NCI-H460 (cell line): Measurements from ENCODE around the gene TMEM200A.

GRCh38 chr6:127155087-127155458 lies 36.6 kb downstream of the RSPO3 start:
RAMPAGE:
- cytosol, long total RNA, result no peak
- long total RNA, result no peak
- nucleus, long total RNA, result no peak

DNA sequence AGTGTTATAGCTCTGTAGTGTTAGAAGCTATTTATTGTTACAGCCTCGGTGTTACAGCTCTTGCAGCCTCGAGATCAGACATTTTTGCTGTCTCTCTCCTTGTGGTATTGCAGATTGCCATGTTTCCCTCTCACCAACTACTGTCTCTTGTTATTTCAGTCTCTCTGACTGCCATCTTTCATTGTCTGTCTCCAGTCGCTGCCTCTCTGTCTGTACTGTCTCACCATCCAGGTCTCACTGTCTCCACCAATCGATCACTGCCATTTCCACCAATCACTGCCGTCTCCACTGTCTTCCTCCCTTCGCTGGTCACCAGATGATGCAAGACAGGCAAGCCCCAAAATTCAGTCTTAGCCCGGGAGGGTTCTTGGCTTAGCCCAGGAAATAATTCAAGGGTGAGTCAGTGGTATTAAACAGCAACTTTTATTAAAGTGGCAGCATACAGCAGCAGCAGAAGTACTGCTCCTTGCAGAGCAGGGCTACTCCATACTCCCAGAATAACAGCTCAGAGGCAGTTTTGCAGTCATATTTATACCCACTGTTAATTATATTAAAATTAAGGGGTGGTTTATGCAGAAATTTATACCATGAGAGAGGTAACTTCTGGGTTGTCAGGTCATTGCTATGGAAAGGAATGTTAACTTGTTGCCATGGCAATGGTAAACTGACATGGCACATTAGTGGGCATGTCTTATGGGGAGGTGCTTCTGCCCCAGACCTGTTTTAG lies 22.9 kb upstream of the ECHDC1 start:
RAMPAGE:
- cytosol, long total RNA, result no peak
- long total RNA, result no peak
- nucleus, long total RNA, result no peak

DNA sequence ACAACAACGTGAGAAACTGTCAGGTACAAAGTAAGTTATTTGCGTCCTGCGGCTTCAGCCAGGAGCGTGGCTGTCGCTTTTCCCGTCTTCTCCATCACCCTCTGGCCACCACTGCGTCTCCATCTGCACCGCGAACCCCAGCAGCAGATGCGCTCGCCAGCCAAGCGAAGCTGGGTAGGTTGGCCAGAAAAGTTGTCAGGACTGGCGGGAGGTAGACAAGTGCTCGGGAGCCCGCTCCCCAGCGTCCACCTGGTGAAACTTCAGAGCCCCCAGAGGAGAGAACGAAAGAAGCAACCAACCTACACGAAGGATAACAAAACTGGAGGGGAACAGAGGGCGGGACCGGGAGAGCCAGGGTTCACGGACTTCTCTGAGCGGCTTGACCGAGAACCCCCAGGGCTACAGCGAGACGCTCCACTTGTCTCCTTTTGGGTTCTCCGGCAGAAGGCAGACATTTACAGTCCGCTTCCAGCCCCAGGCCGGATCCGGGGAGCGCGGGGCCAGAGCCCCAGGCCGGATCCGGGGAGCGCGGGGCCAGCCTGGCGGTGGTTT lies 1.4 kb downstream of the PTPRK start:
RAMPAGE:
- cytosol, long total RNA, result no peak
- long total RNA, result no peak
- nucleus, long total RNA, result no peak

GRCh38 chr6:128655881-128656322 lies 135.5 kb upstream of the PTPRK start:
RAMPAGE:
- cytosol, long total RNA, result no peak
- long total RNA, result no peak
- nucleus, long total RNA, result no peak

GRCh38 chr6:128886528-128886958 lies 3.6 kb downstream of the LAMA2 start:
RAMPAGE:
- cytosol, long total RNA, result no peak
- long total RNA, result no peak
- nucleus, long total RNA, result no peak

DNA sequence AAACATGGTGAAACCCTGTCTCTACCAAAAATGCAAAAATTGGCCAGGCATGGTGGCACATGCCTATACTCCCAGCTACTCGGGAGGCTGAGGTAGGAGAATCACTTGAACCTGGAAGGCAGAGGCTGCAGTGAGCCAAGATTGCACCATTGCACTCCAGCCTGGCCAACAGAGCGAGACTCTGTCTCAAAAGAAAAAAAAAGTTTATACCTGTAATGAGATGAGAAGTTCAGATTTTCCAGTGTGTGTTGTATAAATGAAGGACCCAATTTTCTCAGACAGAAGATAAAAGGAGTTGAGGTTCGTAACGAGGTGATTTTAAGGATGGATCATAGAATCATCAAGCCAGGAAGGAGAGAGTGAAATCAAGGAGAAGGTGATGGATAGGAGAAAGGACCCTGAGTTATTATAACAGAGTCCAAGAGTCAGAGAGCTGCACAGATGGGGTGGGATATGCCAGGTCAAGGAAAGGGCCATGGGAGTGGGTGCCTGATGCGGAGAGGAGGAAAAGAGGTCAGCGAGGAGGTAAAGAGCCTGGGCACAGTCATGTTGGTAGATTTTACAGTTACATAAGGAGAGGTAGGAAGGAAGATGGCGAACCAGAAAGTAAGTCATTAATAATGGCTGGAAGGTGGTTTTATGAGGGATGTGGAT lies 114.8 kb downstream of the LAMA2 start:
RAMPAGE:
- cytosol, long total RNA, result no peak
- long total RNA, result no peak
- nucleus, long total RNA, result no peak

RAMPAGE:
- cytosol, long total RNA, result no peak
- long total RNA, result no peak
- nucleus, long total RNA, result no peak
Measured at GRCh38 chr6:129065433-129065632, 182.4 kb downstream of the LAMA2 start.

RAMPAGE:
- cytosol, long total RNA, result no peak
- long total RNA, result no peak
- nucleus, long total RNA, result no peak
Measured at GRCh38 chr6:129377675-129378307, 332.2 kb downstream of the ARHGAP18 start.

DNA sequence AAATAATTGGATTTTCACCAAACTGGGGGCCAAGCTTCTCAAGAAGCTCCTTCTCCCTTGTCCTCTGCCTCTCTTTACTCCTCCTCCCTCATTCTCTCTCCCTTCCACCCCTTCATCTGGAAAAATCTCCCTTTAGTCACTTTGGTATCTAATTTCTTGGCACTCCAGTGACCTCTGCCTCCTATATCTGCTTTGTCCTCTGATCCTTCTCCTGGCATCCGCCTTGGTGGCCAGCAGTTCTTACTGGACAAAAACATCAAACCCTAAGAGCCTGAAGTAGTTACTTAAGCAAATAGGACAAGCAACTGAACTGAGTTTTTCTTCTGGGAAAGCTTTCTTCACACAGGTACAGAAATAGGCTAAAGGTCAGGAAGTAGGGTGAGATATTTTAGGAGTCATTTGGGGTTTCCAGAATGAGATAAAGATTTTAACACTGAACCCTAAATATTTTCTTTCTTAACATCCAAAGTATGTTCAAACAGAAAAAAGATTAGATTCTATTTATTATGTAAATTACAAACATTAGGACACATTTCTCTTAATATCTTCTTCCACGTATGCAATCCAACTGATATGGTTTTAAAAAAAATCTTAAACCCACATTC lies 220.6 kb downstream of the ARHGAP18 start:
RAMPAGE:
- cytosol, long total RNA, result no peak
- long total RNA, result no peak
- nucleus, long total RNA, result no peak

DNA sequence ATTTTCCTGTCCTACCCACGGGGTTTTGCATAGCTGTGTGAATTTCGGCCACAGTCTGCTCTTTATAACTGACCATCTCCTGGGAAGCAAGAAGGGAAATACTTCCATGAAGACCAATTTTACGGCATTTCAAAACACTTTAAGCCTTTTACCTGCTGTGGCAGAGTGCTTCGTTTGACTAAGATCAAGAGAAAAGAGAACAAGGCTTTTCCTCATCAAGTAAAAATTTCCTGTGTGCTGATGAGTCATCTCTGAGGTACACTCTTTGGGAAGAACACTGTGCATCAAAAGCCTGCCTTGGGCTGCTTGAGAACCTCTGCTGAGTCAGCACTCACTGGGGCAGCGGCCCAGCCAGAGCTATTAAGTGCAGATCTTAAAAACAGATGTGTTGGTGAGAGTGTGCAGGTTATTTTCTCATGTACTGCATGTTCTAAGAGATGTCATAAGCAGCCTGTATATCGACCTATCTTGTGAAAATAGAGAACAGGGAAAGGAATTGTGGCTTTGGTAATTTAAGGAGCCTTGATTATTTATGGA lies 208.6 kb downstream of the ARHGAP18 start:
RAMPAGE:
- cytosol, long total RNA, result no peak
- long total RNA, result no peak
- nucleus, long total RNA, result no peak

DNA sequence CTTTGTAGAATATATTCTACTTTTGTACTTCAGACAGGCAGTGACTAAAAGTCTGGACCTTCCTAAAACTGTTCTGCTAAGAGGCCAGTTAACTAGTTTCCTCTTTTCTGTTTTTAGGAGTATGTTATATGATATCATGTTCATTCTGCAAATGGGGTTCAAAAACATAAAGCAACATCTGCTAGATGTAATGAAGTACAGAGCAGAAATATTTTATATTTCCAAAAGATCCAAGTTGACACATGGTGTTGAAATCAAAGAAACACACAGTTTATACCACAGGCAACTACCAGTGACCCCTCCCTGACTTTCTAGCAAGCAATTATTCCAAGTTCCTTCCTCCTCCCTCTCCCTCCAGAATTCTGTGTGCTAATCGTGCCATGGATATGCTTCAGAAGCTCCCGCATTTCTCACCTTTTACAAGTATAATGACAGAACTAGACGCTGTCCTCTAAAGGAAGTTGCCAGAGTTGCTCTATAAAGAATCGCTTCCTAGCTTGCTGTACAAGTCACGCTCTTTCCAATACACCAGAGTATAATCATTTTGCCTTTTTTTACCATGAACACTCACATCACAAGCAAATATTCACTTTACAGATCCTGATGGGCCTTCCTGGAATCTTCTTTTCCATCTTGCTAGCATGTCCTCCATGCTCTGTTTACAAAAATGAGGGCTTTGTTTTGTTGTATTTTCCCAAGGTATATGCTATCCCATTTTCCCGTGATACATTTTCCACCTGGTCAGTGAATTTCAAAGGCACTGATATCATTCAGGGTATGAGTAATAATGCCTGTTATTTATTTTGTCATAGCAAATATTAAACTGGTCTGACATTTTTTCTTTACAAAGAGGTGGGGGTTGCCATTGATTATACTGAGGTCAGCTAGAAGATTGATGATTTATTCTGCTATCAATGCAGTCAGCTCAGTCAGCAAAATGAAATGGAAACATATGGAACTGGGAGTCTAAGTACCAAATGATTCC lies 64.5 kb downstream of the ARHGAP18 start:
RAMPAGE:
- cytosol, long total RNA, result no peak
- long total RNA, result no peak
- nucleus, long total RNA, result no peak

GRCh38 chr6:129671733-129672132 lies 38.2 kb downstream of the ARHGAP18 start:
RAMPAGE:
- cytosol, long total RNA, result no peak
- long total RNA, result no peak
- nucleus, long total RNA, result no peak

GRCh38 chr6:129672133-129672787 lies 37.7 kb downstream of the ARHGAP18 start:
RAMPAGE:
- cytosol, long total RNA, result no peak
- long total RNA, result no peak
- nucleus, long total RNA, result no peak

DNA sequence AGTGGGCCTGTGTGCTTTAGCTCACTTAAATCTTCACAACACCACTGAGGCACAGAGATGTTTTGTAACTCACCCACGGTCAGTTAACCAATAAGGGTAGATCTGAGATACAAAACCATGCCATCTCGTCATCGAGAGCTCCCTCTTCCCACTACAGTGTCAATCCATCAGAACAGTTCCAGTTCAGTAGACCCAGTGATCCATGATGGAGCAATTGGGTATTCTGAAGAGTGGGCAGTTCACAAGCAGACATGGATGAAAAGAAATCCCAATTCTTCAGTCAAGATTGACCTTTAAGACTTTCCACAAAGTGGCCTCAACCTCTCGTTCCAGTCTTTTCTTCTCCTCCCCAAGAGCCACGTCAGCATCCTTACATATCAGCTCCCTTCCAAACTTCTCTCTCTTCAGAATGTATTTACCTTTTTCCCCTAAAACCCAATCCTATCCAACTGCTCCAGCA lies 22.1 kb downstream of the ARHGAP18 start:
RAMPAGE:
- cytosol, long total RNA, result no peak
- long total RNA, result no peak
- nucleus, long total RNA, result no peak

RAMPAGE:
- cytosol, long total RNA, result no peak
- long total RNA, result no peak
- nucleus, long total RNA, result no peak
Measured at GRCh38 chr6:129748169-129748773, 38.3 kb upstream of the ARHGAP18 start.

DNA sequence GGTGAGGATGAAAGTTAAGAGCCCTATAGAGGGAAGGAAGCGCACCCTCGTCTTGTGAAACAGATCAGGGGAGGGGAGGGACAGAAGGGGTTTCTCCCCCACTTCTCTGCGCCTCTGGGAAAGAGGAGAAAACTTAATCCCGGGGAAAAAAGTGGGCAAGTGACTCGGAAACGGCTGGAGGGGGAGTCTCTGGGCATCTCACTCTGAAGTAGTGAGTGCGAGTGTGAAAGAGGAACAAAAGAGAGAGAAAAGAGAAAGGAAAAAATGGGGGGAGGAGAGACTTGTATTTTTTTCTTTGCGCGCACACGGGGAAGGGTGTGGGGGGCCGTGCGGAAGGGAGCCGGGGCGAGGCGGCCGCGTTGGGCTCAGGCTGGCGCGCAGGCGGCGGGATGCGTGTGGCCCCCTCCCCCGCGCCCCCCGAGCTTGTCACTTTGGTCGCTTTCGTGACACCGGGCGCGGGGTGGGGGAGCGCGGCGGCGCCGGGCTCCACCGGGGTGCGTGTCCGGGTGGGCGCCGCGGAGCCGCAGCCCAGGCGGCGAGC lies 433 bp downstream of the L3MBTL3 start:
RAMPAGE:
- cytosol, long total RNA, result no peak
- long total RNA, result no peak
- nucleus, long total RNA, result no peak

DNA sequence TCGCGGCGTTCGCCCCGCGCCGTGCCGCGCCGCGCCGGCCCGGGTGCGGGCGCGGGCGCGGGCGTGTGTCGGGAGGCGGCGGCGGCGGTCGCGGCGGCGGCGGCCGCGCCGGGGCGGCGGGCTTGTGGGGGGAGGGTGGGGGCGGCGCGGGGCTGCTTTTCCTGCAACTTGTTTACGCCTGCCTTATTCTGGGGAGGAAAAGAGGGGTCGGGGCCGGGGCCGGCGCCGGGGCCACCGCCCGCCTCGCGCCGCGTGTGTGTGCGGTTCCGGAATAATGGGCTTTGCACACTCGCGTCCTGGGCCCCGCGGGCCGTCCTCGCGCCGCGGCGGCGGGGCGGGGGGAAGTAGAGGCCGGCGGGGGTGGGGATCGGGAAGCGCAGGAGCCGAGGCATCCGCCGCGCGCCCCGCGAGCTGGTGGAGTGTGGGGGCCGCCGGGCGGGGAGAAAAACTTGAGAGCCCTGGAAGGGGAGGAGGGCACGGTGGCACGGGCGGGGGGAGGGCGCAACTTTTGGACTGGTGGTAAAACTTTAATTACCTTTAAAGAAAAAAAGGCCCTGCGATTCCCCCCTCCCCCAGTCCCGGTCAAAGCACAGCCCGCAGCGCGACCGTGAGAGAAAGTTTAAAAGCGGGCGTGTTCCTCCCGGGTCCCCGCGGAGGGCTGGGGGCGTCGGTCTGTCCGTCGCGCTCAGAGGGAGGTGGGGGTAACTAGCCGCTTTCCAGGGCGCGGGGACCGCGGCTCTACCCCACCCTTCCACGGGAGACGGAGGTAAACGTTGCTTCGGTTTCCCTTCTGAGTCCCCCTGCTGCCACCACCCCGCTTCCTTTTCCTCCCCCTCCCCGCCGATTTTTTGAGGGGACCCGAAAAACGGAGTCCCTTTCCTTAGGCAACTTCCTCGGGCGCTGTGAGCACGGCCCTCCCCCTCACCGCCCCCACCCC lies 1.8 kb downstream of the L3MBTL3 start:
RAMPAGE:
- cytosol, long total RNA, result no peak
- long total RNA, result no peak
- nucleus, long total RNA, result no peak

RAMPAGE:
- cytosol, long total RNA, result no peak
- long total RNA, result no peak
- nucleus, long total RNA, result no peak
Measured at GRCh38 chr6:130365653-130366544, at the start of gene TMEM200A. Gene TMEM200A, plus strand, starts transcription at chr6:130366017.

DNA sequence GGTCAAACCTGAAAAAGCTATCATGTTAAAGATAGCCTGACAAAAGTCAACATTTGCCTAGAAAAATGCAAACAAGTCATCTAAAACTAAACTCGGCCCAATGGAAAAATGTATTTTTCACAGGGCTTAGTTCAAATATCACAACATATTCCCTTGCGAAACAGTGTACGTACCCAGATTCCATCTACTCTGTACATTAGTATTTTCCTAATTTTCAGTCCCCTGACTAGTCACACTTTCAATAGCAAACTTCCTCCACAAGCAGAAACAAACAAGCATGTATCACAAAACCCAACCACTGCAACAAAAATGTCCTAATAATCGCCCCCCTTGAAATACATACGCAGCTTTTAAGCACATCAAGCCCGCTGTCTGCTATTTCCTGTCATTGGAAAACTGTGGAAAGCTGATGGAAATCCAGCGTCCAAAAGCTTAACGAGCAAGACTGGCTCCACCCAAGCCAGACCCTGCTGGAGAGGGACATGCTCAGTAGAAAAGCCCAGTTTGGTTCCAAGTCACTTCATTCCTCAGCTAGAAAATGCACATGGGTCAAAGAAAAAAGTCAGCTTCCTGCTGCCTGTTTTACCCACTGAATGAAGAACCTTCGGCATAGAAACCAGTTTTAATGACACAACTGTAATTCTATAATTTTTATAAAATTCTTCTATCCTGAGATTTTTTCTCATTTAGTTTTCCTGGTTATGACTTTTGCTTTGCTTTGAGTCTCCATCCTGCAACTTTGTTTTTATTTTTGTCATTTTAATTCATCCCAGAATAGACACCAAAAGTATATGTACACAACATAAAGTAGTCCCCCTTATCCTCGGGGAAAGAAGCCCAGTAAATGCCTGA lies 92.9 kb downstream of the EPB41L2 start:
RAMPAGE:
- cytosol, long total RNA, result no peak
- long total RNA, result no peak
- nucleus, long total RNA, result no peak

DNA sequence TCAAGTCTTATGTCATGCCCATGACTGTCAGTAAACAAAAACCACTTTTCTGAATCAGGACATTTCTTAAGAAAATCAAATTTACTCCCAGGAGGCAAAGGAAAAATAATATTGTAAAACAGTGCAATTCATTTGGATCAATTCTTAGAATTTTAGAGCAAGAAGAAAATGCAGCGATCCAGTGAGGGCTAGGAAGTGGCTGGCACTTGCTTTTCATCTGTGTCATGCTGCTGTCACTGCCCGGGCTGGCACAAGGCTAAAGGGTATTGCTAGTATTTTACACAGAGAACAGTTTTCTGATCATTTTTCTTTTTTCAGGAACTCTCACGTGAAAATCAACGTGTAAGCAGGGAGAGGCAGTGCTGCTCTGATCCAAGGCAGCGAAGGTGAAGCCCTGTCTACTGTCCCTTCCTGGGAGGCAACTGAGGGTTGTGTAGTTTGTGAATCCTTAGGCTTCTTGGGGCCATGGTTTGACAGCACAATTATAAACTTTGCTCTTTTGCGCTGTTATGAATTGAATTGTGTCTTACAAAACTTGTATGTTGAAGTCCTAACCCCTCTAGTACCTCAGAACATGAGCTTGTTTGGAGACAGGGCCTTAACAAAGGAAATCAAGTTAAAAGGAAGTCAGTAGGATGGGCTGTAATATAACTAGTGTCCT lies 38.4 kb upstream of the ARG1 start:
RAMPAGE:
- cytosol, long total RNA, result no peak
- long total RNA, result no peak
- nucleus, long total RNA, result no peak